A172 (cell line): ENCODE measurements around the genes PCDHA3, PCDHB5, PCDHB13, PCDHGB2, PCDHGA9 and PCDHGA11.

- RAMPAGE, long total RNA: no peak
Observed at GRCh38 chr5:140673944-140674591, 692 bp upstream of the DND1 start.

DNA sequence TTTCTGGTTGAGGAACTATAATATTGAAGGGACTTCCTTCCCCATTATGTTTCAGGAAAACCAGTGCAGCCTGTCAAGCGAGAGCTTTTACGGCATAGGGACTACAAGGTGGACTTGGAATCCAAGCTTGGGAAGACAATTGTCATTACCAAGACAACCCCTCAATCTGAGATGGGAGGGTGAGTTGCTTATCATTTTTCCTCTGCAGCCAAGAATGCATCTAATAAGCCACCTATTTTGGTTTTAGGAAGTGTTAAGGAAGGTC, 1.6 kb downstream of the ZMAT2 start:
- RAMPAGE, long total RNA: no peak

GRCh38 chr5:140800744-140801761, at the start of gene PCDHA3:
Gene PCDHA3, plus strand, starts transcription at chr5:140801057.
- RAMPAGE, long total RNA: no peak

- RAMPAGE, long total RNA: no peak
Observed at GRCh38 chr5:140976903-140977485, 10.7 kb downstream of the PCDHAC2 start.

GRCh38 chr5:141077718-141078198, 16.7 kb upstream of the PCDHB2 start:
- RAMPAGE, long total RNA: no peak

- RAMPAGE, long total RNA: start-site peak on the plus strand at chr5:141135228-141135255, 99 and 156 reads in 2 replicates
Observed at GRCh38 chr5:141134868-141135460, at the start of gene PCDHB5. Gene PCDHB5, plus strand, starts transcription at chr5:141135206.

DNA sequence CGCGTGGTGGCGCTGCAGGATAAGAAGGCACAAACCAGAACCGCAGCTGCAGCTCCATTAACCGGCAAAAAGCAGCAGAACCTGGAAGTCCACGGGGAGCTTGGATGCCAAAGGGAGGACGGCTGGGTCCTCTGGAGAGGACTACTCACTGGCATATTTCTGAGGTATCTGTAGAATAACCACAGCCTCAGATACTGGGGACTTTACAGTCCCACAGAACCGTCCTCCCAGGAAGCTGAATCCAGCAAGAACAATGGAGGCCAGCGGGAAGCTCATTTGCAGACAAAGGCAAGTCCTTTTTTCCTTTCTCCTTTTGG, at the start of gene PCDHB13:
PCDHB13 (plus strand) TSS at position 49 of the 317 bp plus-strand sequence.
- RAMPAGE, long total RNA: no peak

DNA sequence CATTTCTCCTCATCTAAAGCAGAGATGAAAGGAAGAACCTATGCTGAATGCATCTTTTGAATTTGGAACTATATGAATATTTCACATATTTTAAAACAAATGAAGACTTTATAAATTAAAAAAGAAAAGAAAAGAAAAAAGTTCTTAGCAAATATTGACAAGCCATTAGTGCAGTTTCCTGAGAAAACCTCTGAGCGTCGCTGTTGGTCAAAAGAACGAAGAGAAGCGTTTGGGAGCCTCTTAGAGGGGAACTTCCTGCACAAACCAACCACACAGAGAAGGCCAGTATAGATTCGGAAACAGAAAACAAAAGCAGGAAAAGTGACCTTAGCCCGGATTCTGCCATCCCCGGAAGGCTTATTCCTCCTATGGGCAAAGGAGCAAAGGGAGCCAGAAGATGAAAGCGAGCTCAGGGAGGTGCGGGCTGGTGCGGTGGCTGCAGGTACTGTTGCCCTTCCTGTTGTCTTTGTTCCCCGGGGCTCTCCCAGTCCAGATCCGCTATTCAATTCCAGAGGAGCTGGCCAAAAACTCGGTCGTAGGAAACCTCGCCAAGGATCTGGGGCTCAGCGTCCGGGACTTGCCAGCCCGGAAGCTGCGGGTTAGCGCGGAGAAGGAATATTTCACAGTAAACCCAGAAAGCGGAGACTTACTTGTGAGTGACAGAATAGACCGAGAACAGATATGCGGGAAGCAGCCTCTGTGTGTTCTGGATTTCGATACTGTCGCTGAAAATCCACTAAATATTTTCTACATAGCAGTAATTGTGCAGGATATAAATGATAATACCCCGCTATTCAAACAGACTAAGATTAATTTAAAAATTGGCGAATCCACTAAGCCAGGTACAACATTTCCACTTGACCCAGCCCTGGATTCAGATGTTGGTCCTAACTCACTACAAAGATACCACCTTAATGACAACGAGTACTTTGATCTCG, at the start of gene PCDHGB2:
PCDHGB2 (plus strand) TSS at position 256 of the 938 bp plus-strand sequence.
- RAMPAGE, long total RNA: no peak

GRCh38 chr5:141402625-141403426, at the start of gene PCDHGA9:
Gene PCDHGA9, plus strand, starts transcription at chr5:141402778.
- RAMPAGE, long total RNA: no peak

GRCh38 chr5:141420944-141421516, at the start of gene PCDHGA11:
Gene PCDHGA11, plus strand, starts transcription at chr5:141421051.
- RAMPAGE, long total RNA: no peak

DNA sequence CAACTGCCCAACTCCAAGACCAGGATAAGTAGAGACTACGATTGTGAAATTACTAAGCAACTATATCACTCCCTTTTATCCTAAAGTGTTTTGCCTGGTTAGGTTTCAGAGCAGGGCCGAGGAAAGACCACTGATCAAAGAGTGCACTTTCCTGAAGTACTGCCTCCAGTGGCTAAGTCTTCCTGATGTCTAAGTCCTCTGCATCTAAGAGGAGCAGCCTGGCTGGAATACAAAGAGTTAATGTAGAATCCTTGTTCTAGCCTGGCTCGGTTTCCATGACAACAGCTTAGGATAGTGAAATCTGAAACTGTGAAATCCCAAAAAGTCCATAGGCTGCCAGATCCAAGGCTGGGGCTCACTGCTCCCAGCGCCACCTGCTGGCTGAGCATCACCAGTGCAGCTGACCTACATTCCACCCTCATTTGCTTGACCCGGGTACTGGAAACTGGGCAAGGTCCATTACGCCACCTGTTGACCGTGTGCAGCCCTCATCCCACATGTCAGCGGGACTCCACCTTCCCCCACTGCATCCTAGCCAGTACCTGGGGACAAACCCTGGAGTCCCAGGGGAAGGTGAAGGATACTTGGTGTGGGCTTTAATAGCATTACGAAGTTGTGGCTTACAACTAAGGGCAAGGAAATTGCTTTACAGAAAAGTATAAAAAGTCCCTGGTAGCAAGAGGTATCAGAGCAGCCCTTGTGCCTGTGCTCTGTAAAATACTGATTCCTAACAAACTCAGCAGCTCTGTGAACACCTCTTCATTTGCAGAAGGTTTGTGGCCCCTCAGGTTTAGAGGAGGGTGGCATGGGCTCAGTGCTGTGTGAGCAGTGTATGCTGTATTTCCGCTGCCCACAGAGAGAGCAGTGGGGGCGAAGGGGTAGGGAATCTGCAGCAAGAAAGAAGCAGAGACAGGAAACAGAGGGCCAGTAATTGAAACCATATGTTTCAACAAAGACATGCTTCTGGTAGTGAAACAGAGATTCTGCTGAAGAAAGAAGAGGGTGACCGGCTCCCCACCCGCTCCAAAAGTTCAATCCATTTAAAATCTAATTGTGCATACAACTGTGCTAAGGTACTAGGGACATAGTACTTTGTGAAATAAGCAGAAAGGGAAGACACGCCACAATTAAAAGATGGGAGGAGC, 36.0 kb downstream of the PCDHGC5 start:
- RAMPAGE, long total RNA: no peak

- RAMPAGE, long total RNA: no peak
Observed at GRCh38 chr5:141529079-141529494, 40.2 kb downstream of the PCDHGC5 start.

DNA sequence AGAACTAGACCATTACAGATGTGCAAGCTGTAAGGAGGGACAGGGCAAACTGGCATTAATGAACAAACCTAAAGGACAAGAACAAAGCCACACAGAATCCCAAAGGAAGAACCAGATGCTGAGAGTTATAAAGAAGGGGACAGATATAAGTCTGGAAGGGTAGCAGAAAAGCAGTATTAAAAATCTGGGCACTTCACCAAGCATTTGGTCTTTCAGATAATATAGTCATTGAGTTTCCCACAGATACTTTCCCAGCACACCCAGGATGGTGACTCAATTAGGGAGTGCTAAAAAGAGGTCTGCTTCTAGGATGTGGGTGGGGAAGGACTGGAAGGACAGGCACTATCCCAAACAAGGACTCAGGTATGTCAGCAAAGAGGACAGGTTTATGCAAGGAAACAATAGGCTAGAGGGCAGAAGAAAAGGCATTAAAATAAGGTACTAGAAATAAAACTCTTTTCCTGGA, 59.4 kb downstream of the DIAPH1 start:
- RAMPAGE, long total RNA: no peak

DNA sequence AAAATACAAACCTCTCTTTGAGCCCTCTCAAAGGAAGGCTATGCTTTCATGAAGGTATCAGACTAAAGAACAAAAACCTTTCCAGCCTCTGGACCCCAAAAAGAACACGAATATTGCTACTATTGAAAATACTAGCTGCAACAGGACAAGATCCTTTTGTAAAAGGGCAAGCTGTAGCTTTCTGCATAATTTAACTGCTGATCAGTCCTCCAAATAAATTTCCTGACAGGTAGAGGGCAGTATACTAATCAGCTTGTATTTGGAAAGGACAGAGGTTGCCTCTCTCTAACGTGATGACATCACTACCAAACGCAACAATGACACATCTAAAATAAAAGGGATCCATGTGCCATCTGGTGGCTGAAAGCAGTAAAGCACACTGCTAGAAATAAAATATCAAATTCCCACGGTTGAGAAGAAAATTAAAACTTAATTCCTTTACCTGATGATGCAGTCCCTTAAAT, 54.7 kb downstream of the DIAPH1 start:
- RAMPAGE, long total RNA: no peak

DNA sequence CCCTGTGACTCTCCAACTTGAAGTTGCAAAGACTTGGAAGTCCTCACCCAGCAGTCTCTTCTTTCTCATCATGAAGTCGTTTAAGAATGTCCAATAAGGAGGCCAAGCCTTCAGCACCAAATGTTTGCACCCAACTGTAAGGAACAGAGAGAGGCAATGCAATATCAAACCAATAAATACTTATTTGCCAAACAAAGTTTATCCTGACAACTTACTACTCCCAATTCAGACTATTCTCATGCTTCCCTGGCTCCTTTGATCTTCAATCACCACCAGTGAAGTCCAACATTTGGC, 35.7 kb downstream of the DIAPH1 start:
- RAMPAGE, long total RNA: no peak

DNA sequence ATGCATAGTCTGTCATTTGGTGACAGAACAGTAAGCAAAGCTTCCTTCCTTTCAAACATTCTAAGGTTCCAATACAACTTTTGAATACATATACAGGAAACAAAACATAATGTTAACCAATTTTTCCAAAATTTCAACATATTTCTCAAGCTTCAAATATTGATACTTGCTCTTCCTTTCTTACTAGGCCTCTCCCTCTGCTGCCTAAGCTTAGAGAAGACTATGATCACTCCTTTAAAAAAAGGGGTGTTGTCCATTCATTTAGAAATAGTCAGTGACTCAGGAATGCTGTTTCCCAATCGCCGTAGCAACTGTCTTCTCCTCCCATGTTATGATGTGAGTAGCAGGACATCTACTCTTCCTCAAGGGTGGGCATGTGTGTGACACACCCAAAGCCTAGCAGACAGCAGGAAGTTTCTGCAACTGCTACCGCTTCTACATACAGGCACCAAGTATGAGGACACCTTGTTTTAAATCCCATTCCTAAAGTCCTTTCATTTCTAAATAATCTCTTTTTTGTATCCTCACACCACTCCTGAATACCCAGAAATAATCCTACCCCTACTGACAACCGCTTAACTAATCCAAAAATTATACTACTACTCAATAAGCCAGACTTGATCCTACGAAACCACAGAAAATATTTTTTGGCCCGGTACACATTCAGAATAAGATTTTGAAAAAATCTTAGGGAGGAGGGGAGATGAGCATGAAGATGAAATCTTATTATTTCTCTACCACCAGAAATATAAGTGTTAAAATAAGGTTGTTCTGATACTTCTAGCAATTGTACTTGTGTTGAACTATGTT, 14.4 kb downstream of the DIAPH1 start:
- RAMPAGE, long total RNA: no peak

DNA sequence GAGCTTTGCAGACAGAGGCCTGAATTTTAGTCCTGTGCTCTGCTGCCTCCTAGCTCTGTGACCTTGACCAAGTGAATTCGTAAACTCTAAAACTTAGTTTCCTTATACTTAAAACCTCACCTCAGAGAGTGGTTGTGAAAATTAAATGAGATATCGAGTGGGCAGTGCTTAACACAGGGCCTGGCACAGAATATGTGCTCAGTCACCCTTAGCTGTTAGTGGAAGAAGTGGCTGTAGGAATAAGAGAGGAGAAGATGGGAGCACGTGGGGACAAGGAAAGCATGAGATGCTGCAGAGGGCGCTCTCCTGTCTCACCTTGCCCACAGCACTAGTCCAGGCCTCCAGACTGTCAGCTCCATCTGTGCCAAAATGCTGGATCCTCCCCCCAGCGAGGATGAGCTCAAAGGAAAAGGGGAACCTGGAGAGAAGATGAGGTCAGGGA, 12.6 kb downstream of the ARAP3 start:
- RAMPAGE, long total RNA: no peak

DNA sequence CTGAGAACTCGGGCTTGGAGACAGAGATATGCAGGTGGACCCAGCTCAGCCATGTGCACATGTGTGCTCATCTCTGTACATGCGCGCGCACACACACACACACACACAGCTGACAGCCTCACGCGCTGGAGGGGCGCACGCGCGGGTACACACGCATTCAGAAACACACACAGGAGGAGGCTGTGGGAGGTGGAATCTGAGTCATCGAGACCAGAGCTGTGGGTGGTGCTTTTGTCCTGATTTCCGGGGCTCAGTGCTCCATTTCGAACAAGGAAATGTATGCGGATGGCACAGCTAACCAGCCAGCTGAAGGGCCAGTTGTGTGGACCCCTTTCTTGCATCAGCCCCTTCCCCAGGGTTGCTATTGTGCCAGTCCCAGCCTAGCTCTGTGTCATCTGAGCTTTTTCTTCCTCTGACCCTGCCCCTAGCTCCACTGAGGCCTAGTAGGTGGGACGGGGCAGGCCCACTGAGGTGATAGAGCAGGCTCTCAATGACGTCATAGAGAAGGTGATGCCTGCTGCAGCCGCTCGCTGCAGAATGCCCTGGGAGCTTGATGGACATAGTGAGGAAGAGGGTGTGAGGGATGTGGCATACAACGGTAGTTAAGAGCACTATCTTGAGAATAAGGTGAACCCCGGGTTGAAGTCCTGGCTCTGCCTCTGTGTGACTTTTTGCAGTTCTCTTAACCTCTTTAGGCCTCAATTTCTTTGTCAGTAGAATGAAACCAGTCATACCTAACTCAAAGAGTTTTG, 11.3 kb upstream of the ARAP3 start:
- RAMPAGE, long total RNA: no peak

DNA sequence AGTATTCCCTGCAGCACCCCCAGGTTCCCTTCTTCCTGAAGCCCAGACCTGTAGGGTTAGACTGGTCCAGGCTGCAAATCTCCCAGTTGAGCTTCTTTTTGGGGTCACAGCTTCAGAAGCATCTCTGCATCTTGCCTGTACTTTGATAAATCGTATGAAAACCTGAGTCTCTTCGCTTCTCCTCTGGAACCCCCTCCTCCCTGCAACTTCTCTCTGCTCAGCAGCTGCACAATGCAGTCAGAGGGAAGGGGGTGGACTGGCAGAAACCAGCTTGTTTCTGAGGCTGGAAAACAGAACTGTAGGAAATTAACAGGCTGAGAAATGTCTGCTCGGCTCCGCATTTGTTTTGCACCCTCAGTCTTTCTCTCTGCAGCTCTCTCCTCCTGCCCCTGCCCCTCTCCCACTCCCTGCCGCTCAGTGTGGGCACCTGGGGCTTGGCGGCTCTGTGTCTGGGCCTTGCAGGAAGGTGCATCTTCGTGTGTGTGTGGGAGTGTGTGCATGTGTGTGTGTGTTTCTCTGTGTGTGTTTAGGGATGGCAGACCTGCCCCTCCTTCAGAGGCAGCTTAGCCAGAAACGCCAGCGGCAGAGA, 53.1 kb downstream of the PCDH1 start:
- RAMPAGE, long total RNA: no peak

DNA sequence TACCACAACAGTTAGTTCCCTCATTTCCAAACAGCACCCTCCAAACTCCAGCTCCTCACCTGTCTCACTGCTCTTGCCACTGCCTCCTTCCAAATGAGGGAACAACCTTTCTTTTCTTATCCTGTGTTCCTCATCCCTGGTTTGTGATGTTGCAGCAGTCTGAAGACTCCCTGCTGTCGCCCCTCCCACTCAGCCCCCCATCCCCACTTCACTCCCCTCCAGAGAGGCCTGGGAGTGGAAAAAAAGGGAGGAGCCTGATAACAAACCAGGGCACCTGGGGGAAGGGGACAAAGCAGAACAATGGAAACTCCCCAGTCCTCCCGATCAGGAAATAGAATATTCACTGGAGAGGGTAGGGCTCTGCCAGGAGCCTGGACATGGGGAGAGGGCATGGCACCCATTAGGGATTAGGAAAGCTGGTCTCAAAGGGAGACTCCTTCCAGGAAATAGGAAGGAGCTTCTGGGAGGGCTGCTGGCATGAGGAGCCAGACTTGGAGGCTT, 20.2 kb downstream of the PCDH1 start:
- RAMPAGE, long total RNA: no peak